ENCODE measurements around the genes KIF3C, TMEM214 and TRIM54.

DNA sequence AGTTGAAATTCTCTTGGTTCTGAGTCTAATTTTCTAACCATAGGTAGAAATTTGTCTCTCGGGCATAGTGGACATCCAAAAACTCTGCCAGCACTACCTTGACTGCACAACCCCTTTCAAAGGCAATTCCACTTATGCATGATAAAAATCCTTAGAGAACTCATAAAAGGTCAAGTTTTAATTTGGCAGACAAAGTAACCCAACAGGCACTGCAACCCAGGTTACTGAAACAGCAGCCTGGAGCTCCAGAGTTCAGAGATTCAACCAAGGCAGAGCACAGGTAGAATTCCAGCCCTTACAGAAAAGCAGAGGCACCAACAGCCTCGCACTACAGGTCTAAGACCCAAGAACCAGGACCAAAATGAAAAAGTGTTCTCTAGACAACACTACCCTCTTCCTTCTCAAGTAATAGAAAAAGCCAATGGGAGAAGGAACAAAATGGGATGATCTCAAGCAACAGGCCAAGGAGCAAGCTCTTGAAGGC lies 1.7 kb downstream of the DTNB start:
- RRBS: no CpG with 5 or more reads among the region's 2 CpGs

DNA sequence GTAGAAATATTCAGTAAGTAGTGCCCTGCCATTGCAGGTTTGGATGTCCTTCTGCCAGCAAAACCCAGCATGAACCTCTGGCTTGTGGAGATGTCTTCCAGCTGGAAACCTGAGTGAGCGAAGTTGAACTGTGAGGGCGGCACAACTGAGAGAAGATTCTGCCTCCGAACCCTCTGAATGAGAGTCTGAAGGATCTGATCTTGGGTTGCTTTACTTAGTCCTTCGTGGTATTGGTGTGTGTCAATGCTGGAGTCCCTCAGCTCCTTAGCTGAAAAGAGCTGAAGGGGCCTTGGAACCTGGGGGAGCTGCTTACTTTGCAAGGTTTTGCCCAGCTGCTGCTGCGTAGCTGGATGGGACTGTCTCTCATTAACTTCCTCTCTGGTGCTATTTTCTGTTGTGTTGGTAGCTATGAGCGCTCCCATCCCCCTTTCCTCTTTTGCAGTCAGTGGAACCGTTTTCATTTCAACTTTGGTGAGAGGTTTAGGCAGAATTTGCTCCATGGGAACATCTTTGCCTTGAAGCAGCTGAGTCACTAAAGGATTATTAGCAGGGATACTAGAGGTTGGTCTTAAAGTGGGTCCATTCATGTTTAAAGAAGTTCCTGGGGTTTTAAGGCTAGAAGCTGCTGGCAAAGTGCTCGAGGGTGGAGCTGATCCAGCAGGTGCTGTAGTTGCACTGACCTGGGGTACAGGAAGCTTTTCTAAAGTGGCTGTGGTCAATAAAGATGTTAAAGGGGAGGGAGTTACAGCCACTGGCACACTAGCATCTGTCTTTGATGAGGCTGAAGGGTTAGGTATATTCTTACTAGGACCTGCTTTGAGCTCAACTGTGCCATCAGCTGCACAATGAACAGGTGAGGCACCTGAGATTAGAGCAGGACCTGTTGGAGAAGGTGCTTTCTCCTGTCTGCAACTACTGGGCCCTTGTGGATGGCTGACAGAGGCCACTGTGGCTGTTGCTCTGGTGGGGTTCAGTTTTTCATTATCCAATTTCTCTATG lies 69.9 kb upstream of the DTNB start:
- RRBS: no CpG with 5 or more reads among the region's 8 CpGs

GRCh38 chr2:25982323-25983110 lies at the start of gene KIF3C:
Gene KIF3C, minus strand, starts transcription at chr2:25982497.
- RRBS: 4% methylated on average over 20 of the region's 63 CpGs

DNA sequence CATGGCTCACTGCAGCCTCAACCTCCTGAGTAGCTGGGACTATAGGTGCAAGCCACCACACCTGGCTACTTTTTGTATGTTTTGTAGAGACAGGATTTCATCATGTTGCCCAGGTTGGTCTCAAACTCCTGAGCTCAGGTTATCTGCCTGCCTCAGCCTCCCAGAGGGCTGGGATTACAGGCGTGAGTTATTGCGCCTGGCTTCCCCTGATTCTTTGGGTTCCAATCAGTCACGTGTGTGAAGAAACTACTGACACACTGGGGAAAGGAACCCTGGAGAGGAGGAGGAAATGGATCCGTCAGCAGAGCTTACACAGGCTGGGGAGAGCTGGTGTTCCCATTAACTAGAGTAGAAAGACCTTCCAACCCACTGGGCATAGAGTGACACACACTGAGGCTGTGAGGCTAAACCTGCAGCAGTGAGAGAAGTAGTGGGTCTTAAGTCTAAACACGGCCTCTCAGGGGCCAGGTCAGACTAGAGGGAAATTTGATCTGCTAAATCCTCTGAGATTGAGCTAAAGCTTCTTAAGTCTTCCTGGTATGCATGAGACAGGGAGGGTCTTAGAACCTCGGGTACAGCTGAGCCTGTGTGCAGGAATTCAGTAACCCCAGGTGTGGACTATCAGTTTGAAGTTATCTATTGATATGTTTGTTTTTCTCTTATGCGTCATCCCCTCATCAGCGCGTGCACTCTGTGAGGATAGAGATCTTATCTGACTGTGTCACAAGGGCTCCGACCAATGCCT lies 22.1 kb upstream of the RAB10 start:
- RRBS: no CpG with 5 or more reads among the region's 10 CpGs

DNA sequence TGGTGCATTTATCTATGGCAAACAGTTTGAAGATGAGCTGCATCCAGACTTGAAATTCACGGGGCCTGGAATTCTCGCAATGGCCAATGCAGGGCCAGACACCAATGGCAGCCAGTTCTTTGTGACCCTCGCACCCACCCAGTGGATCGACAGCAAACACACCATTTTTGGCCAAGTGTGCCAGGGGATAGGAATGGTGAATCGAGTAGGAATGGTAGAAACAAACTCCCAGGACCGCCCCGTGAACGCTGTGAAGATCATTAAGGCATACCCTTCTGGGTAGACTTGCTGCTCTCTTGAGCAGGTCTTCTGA lies 10.7 kb upstream of the GAREM2 start:
- RRBS: no CpG with 5 or more reads among the region's 8 CpGs

- RRBS: no CpG with 5 or more reads among the region's 6 CpGs
Measured at GRCh38 chr2:26243098-26243389, 1.4 kb downstream of the HADHA start.

GRCh38 chr2:26292702-26292974 lies 47.9 kb downstream of the HADHB start:
- RRBS: no CpG with 5 or more reads among the region's 5 CpGs

GRCh38 chr2:26298835-26299365 lies 47.0 kb upstream of the SELENOI start:
- RRBS: no CpG with 5 or more reads among the region's 24 CpGs

DNA sequence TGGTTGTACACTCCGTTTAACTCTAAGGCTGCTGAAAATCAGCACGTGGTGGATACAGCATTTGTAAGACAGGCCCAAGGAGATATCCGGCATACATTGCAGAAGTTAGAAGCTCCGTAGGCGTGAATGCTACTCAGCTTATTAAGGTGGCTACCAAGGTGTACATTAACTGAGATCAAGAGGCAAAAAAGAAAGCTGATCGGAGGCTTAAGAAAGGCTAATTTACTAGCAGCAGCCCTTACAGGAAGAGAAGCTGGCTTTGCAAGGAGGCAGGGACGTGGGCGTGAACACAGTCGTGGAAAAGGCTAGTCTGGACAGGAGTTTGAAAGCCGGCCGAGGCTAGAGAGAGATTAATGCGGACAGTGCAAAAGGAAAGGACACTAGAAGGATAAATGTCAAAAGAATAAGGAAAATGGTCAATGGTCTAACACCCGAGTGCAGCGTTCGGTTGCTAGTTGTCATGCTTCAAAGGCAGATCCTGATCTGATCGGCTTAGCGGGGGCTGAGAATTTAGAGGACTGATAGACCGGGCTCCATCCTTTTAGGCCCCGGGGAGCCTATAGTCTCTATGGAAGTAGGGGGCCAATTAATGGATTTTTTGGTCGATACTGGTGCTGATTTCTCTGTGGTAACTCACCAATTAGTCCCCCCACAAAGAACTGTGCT lies 45.6 kb upstream of the SELENOI start:
- RRBS: no CpG with 5 or more reads among the region's 20 CpGs

DNA sequence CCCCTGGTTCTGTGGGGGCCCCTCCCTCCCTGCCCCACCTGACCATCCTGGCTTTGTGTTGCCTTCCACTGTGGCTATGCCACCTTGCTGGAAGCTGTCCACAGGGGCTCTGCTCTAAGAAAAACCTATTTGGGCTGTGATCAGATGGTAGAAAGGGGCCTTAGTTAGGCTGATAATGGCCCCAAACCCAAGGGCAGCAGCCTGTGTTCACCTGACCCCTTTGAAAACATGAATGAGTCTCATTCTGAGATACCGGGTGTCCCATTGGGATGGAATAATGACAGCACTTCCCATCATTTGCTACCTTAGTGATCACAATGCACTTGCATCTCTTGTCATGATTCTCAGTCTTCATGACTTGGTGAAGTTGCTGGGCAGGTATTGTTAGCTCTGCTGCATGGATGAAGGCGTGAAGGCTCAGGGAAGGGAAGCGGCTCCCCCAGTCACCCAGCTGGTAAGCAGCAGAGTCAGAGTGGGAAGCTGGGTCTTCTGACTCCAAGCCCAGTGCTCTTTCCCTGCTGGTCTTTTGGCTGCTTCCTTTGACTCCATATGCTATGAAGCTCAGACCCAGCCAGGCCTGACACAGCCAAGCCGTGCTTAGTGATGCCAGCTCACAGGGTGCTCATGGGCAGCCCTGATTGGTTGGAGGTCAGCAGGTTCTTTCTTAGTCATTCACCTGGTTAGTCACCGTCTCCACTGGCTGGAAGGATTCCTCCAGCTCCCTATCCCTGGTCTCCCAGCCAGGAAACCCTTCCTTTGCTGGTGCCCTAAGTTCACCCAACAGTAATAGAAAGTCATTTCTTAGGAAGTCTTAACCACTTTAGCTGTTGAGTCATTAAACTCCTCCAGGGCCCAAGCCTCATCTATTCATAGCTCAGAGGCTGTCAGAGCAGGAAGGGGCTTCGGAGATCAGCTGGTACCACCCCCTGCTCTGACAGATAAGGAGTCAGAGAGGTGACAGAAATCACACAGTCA lies 3.6 kb downstream of the KCNK3 start:
- RRBS: no CpG with 5 or more reads among the region's 6 CpGs

DNA sequence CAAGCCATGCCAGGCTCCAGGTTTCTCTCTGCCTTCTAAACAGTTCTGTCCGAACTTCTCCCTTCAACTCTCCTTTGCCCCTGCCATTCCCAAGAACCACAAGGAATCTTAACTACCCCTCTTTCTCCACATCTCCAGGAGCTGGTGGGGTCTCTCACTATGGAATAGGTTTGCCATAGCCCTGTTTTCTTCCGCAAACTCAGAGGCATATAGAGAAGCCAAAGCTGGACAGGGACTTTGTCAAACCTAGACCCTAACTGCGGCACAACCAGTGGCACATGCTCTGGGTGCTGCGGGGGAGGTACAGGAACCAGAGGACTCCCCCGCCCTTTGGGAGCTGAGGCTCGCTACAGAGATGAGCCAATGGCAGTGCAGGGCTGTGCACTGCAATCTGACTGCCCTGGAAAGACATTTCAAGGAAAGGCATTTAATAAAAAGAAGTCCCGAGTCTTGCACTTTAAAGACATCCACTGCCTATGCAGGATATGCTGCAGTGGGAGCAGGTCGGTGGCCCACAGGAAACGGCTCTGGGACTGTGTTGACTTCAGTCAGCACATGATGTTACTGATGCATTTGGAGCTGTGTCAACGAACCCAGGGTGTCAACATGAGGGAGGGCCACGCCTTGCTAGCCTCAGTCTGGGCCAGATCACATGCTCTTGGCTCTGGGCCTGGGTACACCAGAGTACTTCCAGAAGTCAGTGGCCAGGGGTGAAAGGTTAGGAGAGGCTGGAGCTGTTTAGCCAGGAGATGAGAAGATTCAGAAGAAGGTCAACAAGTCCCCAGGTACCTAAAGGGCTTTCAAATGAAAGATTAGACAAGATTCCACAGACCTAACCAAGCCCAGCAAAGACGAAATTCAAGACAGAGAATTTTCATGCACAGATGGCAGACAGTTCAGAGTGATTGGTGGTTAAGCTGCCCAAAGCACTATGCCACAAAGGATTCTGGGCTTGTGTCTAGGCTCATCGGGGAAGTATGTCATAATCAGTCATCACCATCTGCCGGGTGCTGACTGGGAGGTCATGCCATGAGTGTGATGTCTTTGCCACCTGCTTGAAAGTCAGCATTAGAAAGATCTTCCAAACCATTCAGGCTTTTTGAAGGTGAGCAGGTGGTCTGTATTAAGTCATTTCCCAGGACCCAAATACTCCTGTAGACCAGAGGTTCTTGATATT lies 8.3 kb downstream of the SLC35F6 start:
- RRBS: no CpG with 5 or more reads among the region's 14 CpGs

- RRBS: no CpG with 5 or more reads among the region's 3 CpGs
Measured at GRCh38 chr2:27018124-27018551, 14.6 kb upstream of the TMEM214 start.

DNA sequence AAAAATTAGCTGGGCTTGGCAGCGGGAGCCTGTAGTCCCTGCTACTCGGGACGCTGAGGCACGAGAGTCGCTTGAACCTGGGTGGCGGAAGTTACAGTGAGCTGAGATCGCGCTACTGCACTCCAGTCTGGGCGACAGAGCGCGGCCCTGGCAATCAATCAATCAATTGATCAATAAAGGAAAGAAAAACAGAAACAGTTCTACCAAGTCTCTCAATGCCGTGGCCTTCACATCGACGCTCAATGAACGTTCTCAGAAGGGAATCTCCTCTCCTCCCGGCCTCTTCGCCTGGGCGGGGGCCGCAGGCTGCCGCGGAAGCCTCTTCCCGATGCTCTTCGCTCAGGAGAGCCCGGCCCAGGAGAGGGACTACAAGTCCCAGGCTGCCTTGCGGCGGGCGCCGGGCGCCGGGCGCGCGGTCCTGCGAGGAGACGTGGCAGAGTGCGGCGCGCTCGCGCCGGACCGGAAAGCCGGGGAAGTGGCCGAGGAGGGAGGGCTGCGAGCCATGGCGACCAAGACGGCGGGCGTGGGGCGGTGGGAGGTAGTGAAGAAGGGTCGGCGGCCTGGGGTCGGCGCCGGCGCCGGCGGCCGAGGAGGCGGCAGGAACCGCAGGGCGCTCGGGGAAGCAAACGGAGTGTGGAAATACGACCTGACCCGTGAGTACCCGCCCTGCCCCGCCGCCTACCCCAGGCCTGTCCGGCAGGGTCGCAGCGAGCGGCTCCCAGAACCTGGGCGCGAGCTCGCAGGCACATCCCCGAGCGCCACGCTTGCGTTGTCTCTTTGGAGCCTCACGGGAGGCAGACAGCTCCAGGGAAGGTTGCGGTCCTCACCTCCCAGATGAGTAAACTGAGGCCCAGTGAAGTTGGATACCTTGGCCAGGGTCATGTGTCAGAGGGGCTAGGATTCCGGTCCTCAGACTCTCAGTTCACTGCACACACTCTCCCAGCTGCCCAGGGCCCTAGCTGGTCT lies at the start of gene TMEM214:
TMEM214 (plus strand) TSS at position 452 of the 966 bp plus-strand sequence.
- RRBS: 4% methylated on average over 27 of the region's 83 CpGs

DNA sequence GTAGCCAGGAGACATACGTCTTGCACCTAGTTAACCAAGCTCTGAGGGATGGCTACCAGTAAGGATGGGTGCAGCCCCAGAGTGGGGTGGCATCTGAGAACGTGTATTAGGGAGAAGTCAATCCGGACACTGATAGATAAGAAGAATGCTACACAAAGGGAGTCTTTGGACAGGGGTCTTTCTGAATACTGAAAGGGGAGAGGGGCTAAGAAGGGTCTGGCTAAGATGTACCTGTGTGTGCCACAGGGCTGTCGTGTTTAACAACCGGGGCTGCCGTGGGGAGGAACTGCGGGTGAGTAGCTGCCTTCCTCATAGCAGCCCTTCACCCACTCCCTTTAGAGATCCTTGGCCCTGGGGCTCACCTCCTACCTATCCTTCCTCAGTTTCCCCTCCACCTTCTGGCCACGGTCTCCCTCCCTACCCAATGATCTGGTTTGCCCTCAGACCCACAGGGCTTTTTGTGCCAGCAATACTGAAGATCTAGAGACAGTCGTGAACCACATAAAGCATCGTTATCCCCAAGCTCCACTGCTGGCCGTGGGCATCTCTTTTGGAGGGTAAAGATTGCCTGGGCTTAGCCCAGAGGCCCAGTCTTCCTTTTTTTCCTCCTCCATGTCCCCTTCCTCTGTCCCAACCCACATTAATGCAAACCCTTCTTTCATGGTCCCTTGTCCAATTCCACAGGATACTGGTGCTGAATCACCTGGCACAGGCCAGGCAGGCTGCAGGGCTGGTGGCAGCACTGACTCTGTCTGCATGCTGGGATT lies 5.2 kb downstream of the PREB start:
- RRBS: no CpG with 5 or more reads among the region's 11 CpGs

GRCh38 chr2:27171379-27172055 lies 22.7 kb downstream of the TCF23 start:
- RRBS: no CpG with 5 or more reads among the region's 12 CpGs

GRCh38 chr2:27191123-27191608 lies 20.7 kb upstream of the ATRAID start:
- RRBS: no CpG with 5 or more reads among the region's 6 CpGs

GRCh38 chr2:27281816-27282731 lies at the start of gene TRIM54:
Gene TRIM54, plus strand, starts transcription at chr2:27282429.
- RRBS: no CpG with 5 or more reads among the region's 11 CpGs

DNA sequence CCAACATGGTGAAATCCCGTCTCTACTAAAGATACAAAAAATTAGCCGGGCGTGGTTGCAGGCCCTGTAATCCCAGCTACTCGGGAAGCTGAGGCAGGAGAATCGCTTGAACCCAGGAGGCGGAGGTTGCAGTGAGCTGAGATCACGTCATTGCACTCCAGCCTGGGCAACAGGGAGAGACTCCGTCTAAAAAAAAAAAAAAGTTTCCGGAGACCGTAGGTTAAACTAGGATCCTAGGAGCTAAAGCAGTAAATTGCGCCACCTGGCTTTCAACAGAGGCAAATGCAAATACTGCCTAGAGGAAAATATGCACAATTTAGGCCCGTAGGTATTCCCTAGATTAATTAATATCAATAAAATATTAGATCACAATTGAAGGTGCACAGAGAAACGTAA lies 4.9 kb downstream of the UCN start:
- RRBS: no CpG with 5 or more reads among the region's 13 CpGs

GRCh38 chr2:27322021-27322902 lies 635 bp downstream of the MPV17 start:
- RRBS: no CpG with 5 or more reads among the region's 17 CpGs

GRCh38 chr2:27383860-27384334 lies 3.4 kb upstream of the ZNF513 start:
- RRBS: no CpG with 5 or more reads among the region's 3 CpGs

All from islet of Langerhans (tissue), 1 donor.